Prostate gland (tissue), 2 donors: ENCODE measurements around the gene TCP11L2.

DNA sequence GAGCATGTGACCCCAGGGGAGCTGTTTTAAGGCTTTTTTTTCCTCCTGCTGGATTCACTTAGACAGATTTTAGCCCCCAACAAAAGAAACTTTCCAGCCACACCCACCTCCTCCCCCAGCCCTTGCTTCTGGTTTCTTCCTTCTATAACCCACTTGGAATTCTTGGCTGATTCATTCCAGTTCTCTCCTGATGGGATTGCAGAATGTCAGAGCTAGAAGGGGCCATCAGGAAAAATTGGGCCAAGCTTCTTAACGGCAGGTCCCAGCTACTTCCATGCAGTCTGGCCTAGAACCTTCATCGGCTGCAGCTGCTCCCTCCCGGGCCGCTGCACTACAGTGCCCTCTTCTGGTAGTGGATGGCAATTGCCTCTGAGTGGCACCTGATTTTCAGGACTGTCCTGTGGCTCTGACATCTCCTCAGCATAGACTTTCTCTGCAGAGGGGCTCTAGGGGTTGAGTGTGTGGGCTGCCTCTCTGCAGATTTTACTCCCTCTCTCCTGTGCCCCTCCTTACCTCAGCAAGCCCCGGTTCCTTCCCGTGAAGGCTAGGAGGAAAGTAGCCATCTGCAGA lies 23.8 kb downstream of the CKAP4 start:
- PRO-cap: no peak
- RAMPAGE, long total RNA, 2 experiments: no peak in any of the 2 experiments

DNA sequence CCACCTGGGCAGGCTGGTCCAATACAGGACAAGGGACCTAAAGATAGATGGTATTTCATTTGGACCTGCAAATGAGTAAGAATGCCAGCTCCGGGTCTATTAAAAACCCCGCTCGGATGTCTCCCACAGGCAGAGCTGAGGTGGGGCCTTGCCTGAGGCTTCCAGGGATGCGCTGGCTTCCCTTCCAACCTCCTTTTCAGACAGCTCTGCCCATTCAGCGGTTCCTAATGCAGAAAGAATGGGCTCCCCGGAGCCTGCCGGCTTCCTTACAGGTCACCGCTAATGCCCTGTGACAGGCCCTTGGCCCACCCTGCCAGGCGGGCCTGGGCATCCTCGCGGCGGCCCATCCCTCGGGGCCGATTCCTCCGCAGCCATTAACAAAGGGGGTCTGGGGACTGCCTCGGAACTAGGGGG lies 1.0 kb downstream of the CKAP4 start:
- PRO-cap: no peak
- RAMPAGE, long total RNA, 2 experiments: no peak in any of the 2 experiments

GRCh38 chr12:106300739-106301153 lies 1.8 kb upstream of the TCP11L2 start:
- PRO-cap: no peak
- RAMPAGE, long total RNA, 2 experiments: no peak in any of the 2 experiments

GRCh38 chr12:106302383-106303238 lies at the start of gene TCP11L2:
Gene TCP11L2 (plus strand): TSS chr12:106302733.
- PRO-cap: bidirectional peak, plus-strand start at chr12:106302817, minus-strand start at chr12:106302440; bidirectional peak, plus-strand start at chr12:106302948, minus-strand start at chr12:106302921
- RAMPAGE, long total RNA, 2 experiments: start-site peak on the plus strand in 2 of 2 experiments, at chr12:106302809-106302835 at its widest, 42 to 65 reads per replicate

GRCh38 chr12:106633015-106633257 lies 50.1 kb downstream of the RFX4 start:
- PRO-cap: no peak
- RAMPAGE, long total RNA, 2 experiments: no peak in any of the 2 experiments

DNA sequence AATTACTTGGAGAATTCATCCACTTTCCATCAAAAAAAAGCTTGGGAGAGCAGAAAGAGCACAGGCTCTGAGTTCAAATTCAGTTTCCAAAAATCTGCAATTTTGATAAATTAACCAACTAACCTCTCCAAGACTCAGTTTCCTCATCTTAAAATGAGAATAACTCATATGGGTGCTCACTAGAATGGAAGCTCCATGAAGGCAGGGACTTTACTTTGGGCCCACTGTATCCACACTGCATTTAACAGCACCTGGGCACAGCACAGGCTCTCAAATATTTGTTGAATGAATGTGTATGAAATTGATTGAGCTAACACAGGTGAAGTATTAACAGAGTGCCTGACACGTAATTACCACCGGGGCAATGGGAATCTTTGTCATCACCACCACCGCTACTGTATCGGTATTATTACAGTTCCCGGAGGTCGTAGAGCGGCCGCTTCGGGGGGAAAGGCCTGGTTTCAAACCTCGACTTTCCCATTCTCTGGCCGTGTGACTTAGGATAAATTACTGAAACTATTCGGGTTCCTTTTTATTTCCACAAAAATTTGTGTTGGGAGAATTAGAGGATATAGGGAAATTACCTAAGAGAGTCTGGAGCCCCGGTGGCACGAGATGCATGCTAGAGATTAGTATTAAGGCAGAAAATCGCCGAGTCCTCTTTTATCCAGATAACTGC lies 1.2 kb upstream of the RIC8B start:
- PRO-cap: no peak
- RAMPAGE, long total RNA, 2 experiments: no peak in any of the 2 experiments

- PRO-cap: no peak
- RAMPAGE, long total RNA, 2 experiments: no peak in any of the 2 experiments
Measured at GRCh38 chr12:106972221-106973383, 14.3 kb downstream of the MTERF2 start.

- PRO-cap: no peak
- RAMPAGE, long total RNA, 2 experiments: no peak in any of the 2 experiments
Measured at GRCh38 chr12:107074034-107074752, 19.2 kb downstream of the CRY1 start.

GRCh38 chr12:107320070-107320801 lies 2.0 kb downstream of the ABTB3 start:
- PRO-cap: bidirectional peak, plus-strand start at chr12:107320371, minus-strand start at chr12:107320256
- RAMPAGE, long total RNA, 2 experiments: no peak in any of the 2 experiments

GRCh38 chr12:107634995-107635624 lies 50.5 kb upstream of the PWP1 start:
- PRO-cap: no peak
- RAMPAGE, long total RNA, 2 experiments: no peak in any of the 2 experiments

GRCh38 chr12:107731022-107732348 lies 29.5 kb downstream of the PRDM4 start:
- PRO-cap: no peak
- RAMPAGE, long total RNA, 2 experiments: no peak in any of the 2 experiments

DNA sequence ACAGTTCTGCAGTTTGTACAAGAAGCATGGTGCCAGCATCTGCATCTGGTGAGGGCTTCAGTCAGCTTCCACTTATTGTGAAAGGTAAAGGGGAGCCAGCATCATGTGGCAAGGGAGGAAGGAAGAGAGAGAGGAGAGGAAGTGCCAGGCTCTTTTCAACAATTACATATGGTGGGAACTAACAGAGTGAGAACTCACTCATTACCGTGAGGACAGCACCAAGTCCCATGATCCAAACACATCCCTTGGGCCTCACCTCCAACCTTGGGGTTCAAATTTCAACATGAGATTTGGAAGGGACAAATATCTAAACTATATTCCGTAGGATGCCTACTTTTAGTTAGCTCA lies 87.3 kb upstream of the WSCD2 start:
- PRO-cap: no peak
- RAMPAGE, long total RNA, 2 experiments: no peak in any of the 2 experiments

DNA sequence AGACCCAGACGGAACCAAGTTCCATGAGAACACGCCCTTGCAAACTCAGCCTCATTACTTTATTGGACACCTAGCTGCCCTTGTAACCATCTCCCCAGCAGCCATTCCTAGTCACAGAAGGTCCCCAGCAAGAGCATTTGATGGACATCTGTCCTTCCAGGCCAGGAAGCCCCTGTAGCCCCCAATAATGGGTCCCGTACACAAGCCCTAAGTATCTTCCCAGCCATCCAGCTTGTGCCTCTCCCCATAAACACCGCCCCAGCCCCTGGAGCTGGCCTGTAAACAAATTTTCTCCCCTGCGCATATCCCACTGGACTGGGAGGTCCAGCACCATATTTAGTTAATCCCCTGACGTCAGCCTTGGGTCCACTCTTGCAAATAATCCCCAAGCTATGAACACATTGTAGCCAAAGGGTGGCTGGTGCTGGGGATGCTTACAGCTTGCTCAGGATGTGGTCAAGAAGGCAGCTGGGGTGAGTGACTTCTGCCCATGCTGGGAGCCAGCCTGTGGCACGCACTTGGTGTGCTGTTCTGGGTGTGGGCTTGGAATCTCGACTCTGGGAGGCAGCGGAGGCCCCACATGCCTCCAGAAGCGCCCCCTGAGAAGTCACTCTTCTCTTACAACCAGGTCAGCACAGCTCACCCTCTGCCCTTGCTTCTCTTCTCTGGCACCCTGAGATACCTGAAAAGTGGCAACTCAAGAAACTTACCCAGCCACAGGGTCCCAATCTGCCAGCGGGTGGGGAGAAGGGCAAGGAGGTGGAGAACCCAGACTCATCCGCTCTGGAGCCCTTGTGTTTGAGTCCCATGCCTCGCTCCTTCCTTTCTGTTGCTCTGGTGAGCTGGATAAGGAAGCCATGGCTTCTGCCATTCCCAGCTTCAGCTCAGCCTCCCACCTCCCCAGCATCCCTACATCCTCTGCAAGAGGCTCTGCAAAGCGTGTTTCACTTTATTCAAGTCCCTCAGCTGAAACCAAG lies 32.0 kb downstream of the CMKLR1 start:
- PRO-cap: no peak
- RAMPAGE, long total RNA, 2 experiments: no peak in any of the 2 experiments

DNA sequence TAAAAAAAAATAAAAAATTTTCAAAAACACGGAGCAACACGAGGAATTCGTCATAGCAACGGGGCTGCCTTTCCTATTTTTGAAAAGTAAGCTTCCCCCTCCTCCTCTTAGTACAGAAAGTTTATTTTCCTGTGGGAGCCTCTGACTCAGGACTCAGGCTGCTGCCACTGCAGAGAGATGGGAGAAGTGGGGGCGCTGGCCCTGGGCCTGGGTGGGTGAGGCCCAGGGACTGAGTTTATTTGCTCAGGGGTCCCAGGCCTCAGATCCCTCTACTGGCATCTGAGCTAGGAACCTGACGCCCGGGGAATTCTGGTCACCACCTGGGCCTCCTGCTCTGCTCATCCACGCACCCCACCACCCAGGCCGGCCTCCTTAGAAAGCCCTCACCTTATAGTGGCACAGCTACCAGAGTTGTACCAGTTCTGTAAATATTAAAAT lies 10.3 kb upstream of the CMKLR1 start:
- PRO-cap: no peak
- RAMPAGE, long total RNA, 2 experiments: no peak in any of the 2 experiments

- PRO-cap: no peak
- RAMPAGE, long total RNA, 2 experiments: no peak in any of the 2 experiments
Measured at GRCh38 chr12:108446761-108447353, 68.2 kb upstream of the FICD start.

- PRO-cap: no peak
- RAMPAGE, long total RNA, 2 experiments: no peak in any of the 2 experiments
Measured at GRCh38 chr12:108622312-108622983, 11.2 kb downstream of the SELPLG start.

- PRO-cap: no peak
- RAMPAGE, long total RNA, 2 experiments: no peak in any of the 2 experiments
Measured at GRCh38 chr12:108629586-108630424, 3.9 kb downstream of the SELPLG start.

DNA sequence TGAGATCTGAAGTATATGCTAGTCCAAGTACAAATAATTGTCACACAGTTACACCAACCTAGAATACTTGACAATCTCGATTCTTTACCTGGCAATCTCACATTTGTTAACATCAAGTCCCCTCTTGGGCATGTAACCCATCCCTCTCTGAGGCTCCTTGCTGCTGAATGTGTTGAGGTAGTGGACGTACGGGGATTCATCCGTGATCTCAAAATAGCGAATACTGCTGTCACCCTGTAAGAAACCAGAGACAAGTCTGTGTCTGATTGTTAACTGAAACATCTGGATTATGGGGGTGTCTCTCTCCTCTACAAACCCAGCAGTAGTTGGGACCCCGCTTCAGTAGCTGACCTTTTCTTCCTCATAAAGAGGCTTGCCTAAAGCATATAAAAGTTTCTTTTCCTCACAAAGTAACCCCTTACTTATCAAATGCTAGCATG lies 18.5 kb upstream of the SELPLG start:
- PRO-cap: no peak
- RAMPAGE, long total RNA, 2 experiments: no peak in any of the 2 experiments

DNA sequence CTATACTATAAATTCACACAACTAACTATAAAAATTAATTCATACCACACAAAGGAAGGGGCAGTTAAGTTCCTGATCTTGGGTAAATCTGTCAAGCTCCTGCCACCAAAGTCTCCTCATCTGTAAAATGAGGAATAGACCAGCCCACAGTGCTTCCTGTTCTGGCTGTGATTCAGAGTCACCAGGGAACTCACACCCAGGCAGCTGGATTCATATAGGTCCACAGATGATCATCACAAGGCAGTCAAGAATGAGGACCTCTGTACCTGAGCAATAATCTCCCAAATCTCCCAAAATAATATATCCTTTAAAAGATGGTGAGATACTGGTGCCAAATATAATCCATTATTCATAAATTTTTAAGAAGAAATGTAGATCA lies 7.0 kb downstream of the CORO1C start:
- PRO-cap: no peak
- RAMPAGE, long total RNA, 2 experiments: no peak in any of the 2 experiments

- PRO-cap: no peak
- RAMPAGE, long total RNA, 2 experiments: no peak in any of the 2 experiments
Measured at GRCh38 chr12:108772197-108772480, 40.8 kb upstream of the CORO1C start.